ENCODE data around the gene LAMA4.

DNA sequence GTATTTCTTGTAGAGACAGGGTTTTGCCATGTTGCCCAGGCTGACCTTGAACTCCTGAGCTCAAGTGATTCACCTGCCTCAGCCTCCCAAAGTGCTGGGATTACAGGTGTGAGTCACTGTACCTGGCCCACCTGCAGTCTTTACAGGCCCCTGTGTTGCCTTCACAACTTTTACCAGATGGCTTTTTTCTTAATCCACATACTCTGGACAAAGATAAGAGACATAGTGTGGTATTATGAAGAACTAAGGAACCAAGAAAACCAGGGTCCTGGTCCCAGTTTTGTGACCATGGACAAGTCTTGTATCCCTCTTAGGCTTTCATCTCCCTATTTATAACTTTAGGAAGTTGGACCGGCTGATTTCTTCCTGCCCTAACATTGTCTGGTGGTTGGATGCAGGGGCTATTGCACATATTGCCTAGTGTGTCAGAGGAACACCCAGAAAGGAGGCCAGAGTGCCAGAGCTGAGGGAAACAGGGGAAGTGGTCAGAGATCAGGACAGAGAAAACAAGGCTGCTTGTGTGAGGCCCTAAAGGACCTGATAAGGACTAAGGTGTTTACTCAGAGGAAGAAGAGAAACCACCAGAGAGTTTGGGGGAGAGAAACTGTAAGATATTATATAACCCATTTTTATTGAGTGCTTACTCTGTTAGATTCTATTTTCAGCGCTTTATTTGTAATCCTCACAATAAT is 53.7 kb upstream of the REV3L start:
- PRO-cap = no peak

DNA sequence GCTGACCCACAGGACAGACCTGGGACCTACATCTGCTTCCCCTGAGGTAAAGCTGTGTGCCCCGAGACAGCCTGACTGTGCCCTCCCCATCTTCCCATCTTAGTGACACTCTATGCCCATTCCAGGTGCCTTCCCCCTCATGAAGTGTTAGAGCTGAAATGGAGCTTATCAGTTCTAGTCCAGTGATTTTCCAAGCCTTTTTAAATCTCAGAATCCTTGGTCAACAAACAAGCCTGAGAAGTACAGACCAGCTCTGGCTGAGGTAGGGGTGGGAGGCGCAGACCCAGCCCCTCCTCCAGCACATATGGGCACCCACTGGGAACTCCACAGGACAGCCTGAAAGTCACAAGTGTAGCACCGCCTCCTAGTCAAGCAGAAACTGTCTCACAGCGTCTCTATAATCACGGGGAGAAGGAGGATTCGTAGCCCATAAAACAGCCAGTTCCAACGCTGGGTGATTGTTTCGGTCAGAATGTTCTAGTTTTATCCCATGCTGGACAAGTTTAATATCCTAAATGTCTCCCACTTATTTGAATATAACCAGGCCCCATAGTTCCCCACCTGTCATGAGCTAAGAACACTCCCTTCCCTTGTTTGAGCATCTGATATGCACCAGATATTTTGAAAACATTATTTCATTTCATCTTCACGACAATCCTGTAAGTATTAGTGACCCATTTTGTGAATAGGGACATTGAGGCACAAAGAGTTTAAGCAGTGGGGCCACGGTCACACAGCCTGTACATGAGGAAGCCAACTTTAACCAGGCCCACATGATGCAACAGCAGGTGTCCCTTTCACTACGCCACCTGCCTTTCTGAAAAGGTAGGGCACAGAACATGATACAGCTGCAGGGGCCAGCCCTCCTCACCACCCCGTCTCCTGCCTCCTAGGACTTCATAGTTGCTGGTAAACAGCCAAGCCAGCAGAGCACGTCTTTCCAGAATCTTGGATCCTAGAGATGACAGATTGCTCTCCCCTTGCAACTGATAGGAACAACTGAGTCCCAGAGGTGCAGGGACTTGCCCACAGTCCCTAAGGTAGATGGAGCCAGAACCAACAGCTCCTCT is 40.1 kb downstream of the TRAF3IP2 start:
- PRO-cap = no peak

DNA sequence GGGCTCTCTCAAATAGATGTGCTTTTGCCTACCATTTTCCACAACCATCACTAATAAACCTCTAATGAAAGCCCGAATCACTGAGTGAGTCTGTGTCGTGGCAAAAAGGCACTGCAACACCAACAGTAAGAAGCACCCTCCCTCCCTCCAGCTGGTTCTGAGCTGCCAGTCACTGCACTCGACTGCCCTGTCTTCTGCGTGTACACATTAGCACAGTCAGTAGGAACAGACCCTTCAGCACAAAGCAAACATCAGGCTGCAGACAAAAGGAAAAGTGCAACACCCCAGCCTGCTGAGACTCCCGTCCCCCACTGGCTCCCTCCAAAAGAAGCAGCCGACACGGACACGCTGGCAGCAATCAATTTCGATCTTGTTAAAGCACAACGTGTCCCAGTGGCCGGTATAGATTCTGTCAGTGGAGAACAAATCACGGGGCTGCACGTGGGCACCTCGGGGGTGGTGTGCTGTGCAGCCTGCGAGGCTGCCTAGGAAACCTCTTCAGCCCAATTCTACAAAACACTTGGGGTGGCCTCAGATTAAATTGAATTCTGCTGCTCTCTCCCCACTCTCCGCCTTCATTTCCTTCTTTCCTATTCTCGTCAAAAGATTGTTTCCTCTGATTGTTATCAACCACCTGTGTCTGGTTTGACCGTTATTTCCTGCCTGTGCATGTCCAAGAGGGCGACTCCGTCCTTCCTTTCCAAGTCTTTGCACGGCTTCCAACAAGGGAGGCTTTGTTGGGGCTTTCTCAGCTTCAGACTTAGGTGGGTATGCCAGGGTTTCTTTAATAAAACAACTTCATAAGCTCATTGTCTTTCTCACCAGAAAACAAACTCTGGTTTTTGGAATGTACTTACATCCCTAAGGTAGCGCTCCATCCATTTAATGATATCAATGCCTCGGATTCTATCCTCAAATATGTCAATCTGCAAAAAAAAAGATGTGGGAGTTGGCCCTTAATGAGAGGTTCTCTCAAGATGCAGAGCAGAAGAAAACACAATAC is 38.6 kb downstream of the TRAF3IP2 start:
- PRO-cap = no peak

DNA sequence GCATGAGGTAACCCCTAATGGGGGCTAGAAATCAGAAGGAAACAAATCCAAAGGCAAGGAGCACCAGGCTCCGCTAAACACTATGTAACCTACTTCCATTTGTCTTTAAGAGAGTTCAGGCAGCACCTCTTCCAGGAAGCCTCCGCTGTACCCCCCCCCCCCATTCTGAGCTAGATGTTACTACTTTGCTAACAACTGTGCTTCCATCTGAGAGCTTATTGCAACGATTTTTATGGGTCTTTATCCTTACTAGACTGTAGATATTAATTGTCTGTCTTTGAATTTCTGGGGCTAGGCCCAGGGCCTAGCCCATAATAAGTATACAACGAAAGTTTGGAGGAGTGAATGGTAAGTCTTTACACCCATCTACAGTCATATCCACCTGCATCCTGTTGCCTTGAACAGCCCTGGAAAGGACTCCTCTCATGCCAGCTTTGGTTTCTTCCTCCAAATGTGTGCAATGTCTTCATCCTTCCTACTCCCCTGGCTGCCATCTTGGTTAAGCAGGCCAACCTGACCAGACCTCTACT is 49.3 kb upstream of the TRAF3IP2 start:
- PRO-cap = no peak

DNA sequence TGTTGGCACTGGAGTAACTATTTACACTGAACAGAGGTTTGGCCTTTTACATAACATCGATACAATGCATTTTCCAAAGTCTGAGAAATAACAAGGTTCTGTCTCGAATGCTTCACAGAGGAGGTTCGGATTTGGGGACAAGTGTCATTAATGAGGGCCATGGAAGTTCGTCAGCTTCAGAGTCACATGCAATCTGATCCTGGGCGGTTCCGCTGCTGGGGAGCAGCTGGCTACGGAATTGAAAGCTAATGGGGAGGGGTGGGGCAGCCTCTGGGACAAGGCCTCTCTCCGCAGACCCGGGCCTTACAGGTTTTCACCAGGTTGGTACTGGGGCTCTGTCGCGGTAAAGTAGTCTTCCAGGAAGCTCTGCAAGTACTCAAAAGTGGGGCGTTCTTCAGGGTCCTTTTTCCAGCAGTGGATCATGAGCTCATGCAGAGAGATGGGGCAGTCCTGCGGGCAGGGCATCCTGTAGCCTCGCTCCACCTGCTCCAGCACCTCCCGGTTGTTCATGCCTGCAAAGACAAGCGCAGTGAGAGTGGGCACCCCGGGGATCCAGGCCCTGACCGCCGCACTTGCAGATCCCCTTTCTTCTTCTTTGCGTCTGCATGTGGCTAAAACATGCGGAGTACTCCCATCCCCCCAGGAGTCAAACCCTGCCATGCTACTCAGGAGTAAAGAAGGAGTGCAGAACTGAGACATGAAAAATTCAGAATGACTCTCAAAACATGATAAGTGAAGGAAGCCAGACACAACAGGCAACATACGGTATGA is 55.9 kb upstream of the TRAF3IP2 start:
- PRO-cap = no peak

DNA sequence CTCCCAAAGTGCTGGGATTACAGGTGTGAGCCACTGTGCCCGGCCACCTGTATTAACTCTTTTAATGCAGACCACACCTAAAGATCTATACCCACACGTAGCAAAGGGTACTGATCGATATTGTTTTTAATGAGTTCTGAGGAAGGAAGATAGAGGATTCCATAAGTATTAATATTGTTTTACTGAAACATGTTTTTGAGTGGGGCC is 92.6 kb upstream of the TRAF3IP2 start:
- PRO-cap = no peak

GRCh38 chr6:111712360-111712989 is 106.8 kb upstream of the TRAF3IP2 start:
- PRO-cap = bidirectional peak, plus-strand start at chr6:111712645, minus-strand start at chr6:111712555

DNA sequence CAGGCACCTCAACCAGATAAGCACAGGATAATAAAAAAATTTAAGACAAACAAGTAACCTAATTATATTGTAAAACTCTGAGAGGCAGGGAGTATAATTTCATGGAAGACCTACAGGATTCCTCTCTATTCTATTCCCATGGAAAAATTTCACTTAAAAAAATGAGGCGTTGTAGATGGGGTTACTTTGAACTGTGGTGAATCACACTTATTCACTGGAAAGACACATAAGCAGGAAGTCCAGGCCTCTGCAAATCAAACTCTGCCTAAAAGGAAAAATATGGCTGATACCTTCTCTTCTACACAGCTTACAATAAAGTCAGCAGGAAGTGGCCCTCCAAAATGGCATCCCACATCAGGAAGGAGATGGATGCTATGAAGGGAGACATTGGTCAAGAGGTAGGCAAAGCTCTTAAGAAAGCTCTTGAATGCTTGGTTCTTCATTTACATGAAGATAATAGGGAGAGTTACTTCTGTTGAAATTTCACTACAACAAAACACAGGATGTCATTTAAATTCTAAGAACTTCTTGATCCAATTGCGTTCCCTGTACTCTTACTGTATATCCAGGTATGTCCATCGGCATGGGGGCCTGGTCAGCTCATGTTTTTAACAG is 115.9 kb downstream of the FYN start:
- PRO-cap = bidirectional peak, plus-strand start at position 315 of the sequence, minus-strand start at position 263 of the sequence

- PRO-cap = bidirectional peak, plus-strand start at chr6:111870280, minus-strand start at chr6:111870257
These were observed 3.2 kb downstream of the FYN start for GRCh38 chr6:111869929-111870577.

DNA sequence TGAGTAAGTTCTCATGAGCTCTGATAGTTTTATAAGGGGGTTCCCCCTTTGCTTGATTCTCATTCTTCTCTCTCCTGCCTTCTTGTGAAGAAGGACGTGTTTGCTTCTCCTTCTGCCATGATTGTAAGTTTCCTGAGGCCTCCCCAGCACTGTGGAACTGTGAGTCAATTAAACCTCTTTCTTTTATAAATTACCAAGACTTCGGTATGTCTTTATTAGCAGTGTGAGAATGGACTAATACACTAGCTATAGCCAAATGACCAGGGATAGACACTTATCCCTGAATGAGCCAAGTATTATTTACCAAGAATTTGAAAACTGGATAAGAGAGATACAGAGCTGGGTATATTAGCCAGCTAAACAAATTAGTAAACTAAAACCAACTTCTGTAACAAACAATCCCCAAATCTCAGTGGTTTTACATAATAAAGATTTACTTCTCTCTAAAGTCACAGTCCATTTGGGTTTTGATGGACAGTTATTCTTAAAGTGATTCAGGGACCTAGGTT is 7.6 kb upstream of the FYN start:
- PRO-cap = no peak

DNA sequence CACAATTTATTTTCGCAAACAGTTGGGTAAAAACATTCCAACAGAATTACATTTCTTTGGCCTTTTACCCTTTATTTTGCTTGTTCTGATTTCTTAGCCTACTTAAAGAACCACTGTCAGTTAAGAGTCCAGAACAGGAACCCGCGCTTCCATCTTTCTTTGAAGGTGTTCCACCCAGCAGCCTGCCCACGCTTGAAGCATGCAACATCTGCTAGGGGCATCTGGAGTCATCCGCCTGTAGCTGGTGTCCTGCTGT is 51.8 kb downstream of the LAMA4 start:
- PRO-cap = unidirectional peak, plus-strand start at position 119 of the sequence

- PRO-cap = unidirectional peak, plus-strand start at chr6:112216896
These were observed 37.5 kb downstream of the LAMA4 start for GRCh38 chr6:112216527-112217672.

- PRO-cap = unidirectional peak, minus-strand start at chr6:112254480; unidirectional peak, minus-strand start at chr6:112254538; unidirectional peak, minus-strand start at chr6:112254567
These were observed at the start of gene LAMA4 for GRCh38 chr6:112253868-112254935. LAMA4 (minus strand) TSS chr6:112254567.

DNA sequence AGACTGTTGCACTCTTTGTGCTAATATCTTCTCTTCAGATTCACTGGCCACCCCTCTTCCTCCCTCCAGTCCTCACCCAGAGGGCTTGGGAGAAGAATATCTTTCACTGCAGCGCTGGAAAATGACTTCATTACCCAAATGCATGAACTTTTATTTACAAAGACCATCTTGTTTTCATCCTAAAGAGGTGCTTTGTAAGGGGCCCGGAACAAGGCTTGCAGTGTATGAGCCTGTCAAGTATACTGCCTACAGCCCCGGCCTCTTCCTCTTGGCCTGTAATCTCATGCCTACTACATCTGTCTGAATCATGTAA is 525 bp upstream of the LAMA4 start:
- PRO-cap = no peak

GRCh38 chr6:112296297-112296496 is 41.8 kb upstream of the LAMA4 start:
- PRO-cap = no peak

DNA sequence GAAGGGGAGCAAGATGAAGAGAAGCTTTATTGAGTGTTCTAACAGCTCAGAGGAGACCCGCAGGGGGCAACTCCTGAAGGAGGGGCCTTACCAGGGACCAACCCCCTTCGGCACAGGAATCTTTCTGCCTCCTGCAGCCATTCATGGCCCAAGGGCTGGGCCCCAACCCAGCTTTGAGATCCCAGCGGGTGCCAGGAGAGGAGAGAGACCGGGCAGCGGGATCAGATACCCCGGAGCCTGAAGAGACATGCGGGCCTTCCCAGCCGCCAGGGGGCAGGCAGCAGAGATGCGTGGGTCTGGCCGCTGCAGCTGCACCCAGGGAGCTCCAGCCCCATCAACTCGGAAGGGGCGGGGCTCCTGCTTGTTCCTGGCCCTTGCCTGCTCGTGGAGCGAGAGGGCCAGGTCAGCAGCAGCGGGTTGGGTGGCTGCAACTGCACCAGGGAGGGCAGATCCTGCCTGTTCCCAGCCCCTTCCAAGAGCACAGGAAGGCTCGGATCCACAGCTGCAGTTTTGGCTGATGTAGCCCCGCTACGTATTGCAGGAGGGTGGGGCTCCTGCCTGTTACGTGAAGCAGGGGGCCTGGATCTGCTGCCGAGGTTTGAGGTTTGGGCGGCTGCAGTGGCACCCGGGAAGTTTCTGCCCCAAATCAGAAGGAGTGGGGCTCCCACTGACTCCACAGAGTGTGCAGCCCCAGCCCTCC is 532.8 kb downstream of the RFPL4B start:
- PRO-cap = no peak

- PRO-cap = no peak
These were observed 494.8 kb upstream of the MARCKS start for GRCh38 chr6:113362363-113362820.

DNA sequence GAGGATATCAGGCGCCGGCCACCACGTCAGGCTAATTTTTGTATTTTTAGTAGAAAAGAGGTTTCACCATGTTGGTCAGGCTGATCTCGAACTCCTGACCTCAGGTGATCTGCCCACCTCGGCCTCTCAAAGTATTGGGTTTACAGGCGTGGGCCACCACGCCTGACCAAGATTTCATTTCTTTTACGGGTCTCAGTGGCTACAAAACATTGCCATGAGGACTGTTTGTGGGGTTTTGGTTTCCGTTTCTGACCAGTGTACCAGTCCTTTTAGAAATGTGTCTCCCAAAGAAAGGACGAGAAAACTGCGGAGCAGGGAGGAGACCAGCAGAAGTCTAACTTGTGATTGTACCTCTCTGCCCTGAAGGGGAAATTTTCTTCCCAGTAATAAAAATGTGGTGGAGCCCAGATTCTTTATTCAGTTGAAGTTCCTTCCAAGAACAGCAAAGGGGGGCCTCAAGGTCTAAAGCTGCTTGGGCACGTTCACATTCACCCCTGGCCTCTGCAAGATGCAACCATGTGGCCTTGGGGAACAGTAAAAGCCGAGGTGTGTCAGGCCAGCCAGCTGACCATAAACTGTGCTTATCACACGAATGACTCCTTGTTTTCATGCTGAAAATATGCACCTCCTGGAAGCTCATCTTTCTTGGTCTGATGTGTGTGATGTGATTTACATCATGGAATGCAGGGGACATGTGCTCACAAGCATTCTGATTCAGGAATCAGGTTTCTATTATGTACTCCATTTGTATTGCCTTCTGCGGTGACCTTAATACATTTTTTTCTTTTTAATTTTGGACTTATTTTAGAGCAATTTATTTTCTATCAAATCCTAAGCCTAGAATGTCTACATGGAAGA is 211.7 kb upstream of the MARCKS start:
- PRO-cap = no peak

DNA sequence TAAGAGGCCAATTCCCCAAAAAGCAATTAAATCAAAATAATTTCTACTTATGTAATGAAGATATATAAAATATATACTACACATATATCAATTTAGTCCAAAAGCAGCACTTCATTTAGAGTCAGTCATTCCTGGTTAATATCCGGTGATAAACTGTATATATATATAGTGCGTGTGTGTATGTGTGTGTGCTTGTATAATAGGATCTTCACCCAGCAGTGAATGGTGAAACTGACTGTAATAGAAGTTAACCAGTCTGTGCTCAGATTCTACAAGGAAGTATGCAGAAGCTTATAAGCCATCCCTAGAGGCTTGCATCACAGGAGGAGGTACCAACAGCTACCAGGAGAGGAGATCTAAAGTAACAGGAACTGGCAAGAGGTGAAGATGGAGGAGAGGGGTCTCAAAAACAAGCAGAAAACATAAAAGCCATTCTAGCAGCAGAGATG is 82.8 kb upstream of the MARCKS start:
- PRO-cap = no peak

GRCh38 chr6:113829283-113830105 is 27.7 kb upstream of the MARCKS start:
- PRO-cap = no peak

All from pulmonary lymph node (tissue), 1 donor.